Colonic mucosa (tissue), 1 donor: ENCODE measurements around a stretch of chr1.

GRCh38 chr1:16181596-16182268 is 25.9 kb upstream of the EPHA2 start:
- PRO-cap: bidirectional peak, plus-strand start at chr1:16182152, minus-strand start at chr1:16181852

DNA sequence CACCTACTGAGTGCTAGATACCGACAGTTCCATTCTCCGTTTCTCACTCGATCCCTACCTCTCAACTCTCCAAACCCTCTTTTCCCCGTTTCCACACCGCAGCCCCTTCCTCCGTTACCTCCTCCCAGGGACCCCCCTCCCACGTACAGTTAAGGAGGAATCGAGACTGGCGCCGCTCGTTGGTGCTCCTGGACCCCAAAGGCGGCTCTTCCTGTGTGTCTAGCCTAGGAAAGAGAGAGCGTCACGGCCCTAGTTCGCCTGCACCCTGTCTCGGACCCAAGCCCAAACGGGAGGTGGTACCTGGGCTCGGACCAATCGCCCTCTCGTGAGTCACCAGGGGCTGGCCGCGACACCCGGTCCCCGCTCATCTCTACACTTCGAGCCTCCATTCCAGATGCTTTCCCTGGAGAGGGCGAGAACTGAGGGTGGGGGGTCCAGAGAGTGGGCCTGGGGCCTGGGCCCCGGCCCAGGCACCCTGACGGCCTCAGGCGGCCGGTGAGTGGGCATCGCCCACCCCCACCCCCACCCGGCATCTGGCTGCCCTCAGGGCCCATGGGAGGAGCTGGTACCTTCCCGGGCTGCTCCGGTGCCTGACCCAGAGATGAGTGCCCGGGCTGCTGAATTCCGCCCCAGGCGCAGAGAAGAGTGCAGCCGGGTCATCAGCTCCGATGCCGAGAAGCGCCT is 4.9 kb downstream of the ARHGEF19 start:
- PRO-cap: no peak

DNA sequence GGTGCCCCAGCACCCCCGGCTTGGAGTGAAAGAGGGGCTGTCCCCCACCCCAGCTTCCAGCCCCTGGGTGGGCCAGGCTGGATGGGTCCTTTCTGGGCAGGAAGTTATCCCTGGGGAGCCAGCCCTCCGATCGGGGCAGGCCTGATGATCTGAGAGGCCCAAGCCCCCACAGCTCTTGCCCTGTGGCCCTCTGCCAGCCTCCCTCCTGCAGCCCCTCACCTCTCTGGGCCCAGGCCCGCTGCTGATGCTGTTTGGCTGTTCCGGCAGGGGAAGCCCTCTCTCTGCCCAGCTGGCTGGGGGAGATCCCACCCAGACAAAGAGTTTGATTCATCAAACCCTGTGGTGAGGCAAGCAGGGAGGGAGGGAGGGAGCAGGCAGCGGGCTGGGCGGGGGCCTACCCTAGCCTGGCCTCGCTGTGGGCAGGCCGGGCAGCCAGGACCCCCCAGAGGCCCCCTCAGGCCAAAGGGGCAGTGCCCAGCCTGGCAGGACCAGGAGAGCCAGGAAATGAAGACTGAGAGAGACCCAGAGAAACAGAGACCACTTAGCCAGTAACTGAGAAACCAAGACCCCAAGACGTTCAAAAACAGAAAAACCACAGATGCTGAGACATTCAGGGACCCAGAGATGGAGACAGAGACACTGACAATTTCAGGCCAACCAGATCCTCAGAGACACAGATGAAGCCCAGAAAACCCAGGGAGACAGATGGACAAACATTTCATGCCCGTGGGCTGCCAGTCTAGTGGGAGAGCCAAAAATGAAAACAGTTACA is 2.3 kb downstream of the ARHGEF19 start:
- PRO-cap: no peak

DNA sequence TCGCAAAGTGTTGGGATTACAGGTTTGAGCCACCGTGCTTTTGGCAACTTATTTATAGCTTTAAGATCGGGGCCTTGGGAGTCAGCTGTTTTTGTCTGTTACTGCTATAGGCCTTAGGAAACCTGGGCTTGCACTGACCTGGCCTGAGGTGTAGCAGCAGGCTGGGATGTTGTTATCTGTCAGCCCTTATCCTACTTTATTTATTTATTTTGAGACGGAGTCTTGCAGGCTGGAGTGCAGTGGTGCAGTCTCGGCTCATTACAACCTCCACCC is 11.4 kb downstream of the SZRD1 start:
- PRO-cap: no peak

DNA sequence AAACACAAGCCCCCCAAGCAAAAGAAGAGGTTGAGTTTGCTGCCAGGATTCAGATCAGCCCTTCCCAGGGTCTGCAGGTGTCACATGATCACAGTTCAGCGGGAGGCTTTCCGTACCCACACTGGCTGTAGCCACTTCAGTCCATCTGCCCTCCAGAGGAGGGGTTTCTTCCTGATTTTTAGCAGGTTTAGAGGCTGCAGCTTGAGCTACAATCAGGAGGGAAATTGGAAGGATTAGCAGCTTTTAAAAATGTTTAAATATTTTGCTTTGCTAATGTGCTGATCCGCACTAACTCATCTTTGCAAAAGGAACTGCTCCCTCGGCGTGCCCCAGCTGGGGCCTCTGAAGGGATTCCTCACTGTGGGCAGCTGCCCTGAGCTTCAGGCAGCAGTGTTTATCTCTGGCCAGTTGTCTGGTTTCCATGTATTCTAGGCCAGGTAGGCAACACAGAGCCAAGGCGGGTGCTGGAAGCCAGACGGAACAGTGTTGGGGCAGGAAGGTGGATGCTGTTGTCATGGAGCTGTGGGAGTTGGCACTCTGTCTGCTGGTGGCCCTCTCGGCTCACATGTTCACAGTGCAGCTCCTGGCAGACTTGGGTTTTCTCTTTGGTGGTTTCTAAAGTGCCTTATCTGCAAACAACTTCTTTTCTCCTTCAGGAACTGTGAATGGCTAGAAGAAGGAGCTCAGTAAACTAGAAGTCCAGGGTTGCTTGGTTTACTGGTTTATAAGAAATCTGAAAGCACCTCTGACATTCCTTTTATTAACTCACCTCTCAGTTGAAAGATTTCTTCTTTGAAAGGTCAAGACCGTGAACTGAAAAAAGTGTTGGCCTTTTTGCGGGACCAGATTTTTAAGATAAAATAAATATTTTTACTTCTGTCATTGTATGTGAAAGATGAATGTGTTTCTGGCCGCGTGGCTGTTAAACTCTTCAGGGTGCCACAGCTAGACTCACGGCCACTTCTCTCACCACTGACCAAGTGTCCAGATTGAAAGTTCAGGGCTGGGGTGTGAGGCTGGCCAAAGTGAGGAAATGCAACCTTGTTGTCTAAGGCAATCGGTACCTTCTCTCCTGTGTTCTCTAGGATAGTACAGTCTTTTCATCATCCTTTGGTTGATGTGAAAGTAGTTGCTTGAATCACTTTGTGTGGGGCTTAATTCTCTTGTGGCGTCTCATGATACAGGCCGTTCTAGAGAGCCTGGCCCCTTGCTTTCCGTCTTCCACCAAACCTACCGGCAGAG is 19.1 kb downstream of the NECAP2 start:
- PRO-cap: no peak

DNA sequence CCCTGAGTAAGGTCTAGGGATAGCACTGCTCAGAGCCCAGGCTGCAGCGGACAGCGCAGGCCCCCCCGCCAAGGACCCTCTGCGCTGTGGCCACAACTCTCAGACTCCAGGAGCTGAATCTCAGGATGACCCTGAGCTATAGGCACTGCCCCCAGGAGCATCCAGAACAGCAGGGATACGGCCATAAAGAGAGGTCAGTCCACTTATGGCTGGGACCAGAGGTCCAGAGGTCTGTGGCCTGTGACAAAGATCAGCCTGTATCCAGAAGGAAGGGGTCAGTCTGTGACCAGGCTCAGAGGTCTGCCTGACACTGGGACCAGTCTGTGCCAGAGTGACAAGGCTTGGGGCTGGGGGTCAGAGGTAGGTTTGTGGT is 186.2 kb downstream of the NECAP2 start:
- PRO-cap: no peak

DNA sequence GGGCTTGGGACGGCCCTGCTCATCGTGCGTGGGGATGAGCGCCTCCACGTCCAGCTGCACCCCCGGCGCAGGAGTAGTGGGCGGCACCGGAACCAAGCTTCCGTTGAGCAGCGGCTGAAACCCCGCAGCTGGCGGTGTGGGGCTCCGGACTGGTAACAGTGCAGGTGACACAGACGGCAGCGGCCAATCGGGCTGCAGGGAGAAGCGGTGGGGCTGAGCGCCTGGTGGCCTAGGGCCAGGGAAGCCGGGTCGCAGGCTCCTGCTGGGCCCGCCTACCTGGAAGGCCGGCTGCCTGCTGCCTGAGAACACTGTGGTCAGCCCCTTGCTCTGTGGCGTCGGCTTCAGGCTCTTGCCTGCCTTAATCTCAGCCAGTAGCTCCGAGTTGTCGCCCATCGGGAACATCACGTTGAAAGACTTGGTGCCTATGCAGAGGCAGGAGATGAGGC is 225.2 kb upstream of the CROCC start:
- PRO-cap: no peak

DNA sequence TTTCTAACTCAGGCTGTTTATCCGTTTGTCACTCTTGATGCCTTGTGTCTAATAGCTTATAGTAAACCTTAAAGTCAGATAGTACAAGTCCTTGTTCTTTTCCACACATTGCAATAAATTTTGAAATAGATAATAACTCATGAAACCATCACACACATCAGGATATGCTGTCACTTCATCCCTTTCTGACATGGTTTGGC is 186.4 kb upstream of the CROCC start:
- PRO-cap: no peak

GRCh38 chr1:16861772-16861986 is 60.1 kb upstream of the CROCC start:
- PRO-cap: no peak

- PRO-cap: no peak
Observed at GRCh38 chr1:16866966-16867318, 54.8 kb upstream of the CROCC start.

DNA sequence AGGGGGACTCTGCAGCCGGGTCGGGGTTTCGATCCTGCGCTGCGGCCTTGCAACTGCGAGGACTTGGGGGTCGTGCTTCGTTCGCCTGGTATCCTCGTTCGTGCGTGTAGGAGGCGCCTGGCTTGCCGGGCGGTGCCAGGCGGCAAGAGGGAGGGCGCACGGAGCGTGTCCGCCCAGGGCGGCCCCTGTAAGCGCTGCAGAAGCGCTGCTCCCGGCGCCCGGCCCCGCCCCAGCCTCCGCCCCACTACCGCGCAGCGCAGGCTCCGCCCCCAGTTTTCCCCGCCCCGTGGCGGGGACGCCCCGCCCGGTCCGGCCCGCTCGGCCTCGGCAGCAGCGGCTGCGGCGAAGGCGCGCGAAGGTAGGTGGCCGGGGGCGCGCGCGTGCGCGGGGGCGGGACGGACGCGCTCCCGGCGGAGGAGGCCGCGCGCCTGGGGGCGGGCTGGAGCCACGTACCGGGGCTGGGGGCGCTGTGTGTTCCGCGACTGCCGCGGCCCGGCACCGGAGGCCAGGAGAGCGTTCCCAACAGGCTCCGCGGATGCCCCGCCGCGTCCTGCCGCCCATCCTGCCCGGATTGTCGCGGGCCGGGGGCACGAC is 7.9 kb upstream of the CROCC start:
- PRO-cap: bidirectional peak, plus-strand start at position 333 of the sequence, minus-strand start at position 96 of the sequence

DNA sequence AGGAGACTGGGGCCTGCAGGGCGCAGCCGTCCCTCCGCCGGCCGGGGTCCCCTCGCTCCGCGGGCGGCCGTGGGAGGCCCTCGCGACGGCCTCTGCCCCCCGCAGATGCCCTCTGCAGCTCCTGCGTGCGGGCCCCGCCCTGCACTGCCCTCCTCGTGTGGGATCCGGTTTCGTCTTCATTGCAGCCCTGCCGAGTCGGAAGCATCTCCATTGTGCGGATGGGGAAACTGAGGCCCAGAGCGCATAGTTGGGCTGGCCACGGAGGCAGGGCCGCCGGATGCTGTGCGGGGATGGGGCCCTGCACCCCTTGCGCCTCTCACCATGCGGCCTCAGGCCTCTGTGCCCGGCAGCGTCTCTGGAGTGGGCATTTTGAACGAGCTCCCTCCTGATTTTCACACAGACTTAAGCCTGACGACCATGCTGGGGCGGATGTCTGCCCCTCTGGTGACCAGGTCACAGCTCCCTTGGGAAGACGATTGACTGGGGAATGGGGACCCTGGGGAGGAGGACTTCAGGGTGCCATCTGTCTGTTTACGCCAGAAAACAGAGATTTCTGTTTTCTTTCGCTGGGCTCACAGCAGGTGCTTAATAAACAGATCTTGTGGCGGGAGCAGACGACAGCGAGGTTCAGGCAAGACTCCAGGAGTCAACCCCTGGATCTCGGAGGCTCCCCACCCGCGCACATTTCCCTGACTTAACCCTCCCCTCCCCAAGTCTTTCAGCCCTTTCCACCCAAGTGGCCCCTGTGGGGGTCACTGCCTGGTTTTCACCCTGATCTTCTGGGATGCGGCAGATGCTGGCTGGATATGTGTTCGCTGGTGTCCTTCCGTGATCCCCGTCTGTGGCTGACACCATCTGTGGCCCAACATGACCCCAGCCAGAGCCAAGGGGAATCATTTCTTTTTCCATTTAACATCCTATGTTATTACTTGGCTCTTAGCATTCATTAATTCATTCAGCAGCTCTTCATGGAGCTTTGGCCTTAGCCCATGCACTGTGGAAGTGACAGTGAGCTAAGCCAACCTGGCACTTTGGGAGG is 7.0 kb upstream of the CROCC start:
- PRO-cap: no peak

DNA sequence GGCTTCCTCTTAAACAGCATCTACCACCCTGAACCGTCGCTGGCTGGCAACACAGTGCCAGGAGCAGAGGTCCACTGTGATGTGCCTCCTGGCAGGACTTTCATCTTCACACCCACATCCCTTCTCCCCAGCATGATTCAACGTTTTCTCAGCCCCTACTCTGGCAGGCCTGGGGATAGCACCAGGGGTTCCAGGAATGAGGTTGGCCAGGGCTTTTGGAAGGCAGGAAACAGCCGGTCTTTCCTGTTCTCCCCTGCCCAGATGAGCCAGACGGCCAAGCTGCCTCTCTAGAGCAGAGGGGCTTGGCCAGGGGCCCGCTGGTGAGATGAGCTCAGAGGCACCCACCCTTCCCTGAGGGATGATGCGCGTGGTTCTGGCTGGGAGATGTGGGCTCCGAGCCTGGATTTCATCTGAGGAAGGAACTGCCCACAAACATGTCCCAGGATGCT is 4.3 kb upstream of the MFAP2 start:
- PRO-cap: no peak

DNA sequence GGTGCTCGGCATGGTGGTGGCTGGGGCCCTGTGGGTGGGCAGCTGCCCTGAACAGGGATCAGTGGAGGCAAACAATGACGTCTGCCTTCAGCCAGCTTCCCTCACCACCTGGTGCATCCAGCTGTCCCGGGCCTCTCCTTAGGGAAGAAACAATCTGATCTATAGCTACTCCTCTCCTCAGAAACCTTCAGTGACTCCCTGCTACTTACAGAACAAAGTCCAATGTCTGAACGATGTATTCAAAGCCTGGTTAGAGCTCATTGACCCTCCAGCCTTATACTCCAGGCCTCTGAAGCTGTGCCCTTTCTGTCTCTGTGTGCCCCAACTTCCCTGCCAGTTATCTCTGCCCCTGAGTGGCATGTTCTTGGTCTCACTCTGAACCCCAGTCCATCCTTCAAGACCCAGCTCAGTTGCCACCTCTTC is 6.6 kb downstream of the PADI2 start:
- PRO-cap: unidirectional peak, minus-strand start at position 136 of the sequence

DNA sequence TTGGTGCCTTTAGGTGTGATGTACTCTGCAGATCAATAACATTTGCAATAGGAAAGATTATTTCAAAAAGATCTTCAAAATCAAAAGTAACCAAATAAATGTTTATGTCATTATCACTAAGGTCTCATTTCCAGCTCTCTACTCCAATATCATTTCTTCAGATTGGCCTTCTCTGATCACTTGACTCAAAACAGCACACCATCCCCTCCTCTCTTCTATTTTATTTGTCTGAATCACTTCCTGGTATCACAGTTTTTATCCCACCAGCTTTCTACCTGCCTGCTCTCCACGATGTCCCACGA is 3.8 kb upstream of the PADI1 start:
- PRO-cap: no peak

GRCh38 chr1:17350153-17350704 is 21.8 kb upstream of the PADI6 start:
- PRO-cap: unidirectional peak, plus-strand start at chr1:17350425

- PRO-cap: no peak
Observed at GRCh38 chr1:17423439-17424357, 15.8 kb downstream of the RCC2 start.

GRCh38 chr1:17425971-17426879 is 13.3 kb downstream of the RCC2 start:
- PRO-cap: no peak

DNA sequence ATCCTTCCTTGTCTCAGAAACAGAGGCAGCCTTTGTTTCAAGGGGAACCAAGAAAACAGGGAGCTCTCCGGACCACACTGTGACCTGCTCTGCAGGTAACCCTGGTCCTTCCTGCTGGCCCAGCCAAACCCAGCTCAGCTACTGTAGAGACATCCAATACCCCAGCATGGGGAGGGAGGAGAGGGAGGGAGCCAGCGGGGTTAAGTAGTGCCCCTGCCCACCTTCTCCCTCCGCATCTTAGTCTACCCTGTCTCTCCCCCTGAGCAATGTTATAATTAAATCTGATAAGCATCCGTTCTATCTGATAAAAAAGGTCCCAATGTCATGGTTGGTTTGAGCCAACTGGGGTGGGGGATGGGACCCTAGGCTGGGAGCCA is 14.5 kb upstream of the ARHGEF10L start:
- PRO-cap: no peak

- PRO-cap: no peak
Observed at GRCh38 chr1:17559777-17560176, 20.3 kb downstream of the ARHGEF10L start.